ENCODE measurements around a stretch of chr3.

- PRO-cap = no peak
Measured at GRCh38 chr3:188166302-188166739, 12.4 kb downstream of the LPP start.

GRCh38 chr3:188222458-188223517, 68.8 kb downstream of the LPP start:
- PRO-cap = no peak

DNA sequence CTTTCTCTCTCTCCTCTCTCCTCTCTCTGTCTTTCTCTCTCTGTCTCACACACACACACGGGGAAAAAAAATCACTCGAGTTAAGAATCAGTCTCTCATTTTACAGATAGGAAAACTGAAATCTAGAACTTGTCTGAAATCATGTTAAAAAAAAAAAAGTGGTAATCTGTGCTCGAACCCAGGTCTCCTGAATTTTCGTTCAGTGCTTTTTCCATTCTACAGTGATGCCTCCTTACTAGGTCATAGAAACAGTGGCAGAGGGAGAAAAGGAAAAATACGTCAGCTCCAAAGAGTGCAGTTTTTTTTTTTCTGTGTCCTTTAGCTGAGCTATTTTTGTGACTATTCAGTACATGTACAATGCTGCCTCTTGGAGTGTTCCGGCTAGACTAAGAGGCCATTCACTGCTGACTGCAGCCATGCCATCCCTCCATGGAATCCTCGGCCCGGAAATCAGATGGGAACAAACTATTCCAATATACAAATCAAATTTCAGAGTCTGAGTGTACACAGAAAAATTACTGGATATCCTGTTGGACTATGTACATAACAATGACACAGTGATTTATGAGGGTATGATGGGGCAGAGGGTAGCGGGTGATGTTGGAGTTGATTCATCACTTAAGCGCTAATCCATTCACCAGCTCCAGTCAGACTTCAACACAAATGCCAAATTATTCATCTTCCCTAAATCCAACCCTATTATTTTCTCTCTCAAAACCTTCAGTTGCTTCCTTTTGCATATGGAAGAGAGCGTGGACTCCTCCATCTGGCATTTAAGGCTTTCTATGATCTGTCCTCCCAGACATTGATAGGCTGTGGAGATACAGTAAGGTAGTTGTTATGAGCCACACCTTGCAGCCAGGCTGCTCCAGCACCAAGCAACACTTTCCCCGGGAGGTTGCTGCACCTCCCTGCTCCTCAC, 109.0 kb downstream of the LPP start:
- PRO-cap = no peak

DNA sequence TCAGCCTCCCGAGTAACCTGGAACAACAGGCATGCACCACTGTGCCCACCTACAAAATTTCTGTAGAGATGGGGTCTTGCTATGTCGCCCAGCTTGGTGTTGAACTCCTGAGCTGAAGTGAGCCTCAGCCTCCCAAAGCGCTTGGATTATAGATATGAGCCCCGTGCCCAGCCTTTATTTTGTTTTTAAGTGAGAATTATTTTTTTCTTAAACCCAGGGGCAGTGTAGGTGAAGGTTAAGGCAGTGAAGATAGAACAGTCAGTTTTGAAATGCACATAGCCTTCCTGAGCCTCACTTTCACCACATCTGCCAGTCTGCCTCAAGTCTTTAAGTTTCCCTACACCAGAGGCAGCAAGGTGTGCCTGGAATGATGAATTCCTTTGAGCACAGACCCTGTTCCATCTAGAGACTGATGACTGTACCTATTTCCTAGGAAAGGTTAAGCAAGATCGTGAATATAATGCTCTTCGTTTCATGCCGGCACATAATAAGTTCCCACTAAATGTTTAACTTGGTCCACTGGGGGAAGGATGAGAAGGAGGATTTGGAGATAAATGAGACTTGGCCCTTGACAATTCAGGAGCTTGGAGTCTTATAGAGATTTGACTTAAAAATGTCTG, 141.8 kb downstream of the LPP start:
- PRO-cap = no peak

DNA sequence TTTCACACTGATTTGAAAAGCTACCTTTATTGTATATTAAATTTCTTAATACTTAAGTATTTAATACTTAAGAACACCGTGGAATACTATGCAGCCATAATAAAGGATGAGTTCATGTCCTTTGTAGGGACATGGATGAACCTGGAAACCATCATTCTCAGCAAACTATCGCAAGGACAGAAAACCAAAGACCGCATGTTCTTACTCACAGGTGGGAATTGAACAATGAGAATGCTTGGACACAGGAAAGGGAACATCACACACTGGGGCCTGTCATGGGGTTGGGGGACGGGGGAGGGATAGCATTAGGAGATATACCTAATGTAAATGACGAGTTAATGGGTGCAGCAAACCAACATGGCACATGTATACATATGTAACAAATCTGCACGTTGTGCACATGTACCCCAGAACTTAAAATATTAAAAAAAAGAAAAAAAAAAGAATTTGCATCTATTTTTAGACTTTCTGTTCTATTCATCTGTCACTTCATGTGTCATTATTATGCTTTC, 158.8 kb downstream of the LPP start:
- PRO-cap = no peak

GRCh38 chr3:188339346-188340132, 185.6 kb downstream of the LPP start:
- PRO-cap = no peak

GRCh38 chr3:188568750-188569220, 414.8 kb downstream of the LPP start:
- PRO-cap = no peak

DNA sequence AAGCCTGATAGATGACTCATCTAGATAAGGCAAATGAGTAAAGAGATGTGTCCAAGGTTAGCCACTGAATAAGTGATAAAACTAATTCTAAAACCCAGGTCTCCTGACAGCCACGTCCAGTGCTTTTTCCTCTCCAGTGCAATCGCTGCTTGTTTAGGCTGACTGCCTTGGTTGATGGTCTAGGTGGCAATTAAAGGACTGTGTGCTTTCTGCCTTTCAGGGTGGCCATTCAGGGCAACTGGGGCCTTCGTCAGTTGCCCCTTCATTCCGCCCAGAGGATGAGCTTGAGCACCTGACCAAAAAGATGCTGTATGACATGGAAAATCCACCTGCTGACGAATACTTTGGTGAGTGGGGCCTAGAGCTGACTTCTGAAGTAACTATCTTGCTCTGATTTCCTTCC, 463.7 kb upstream of the TPRG1 start:
- PRO-cap = no peak

- PRO-cap = no peak
Measured at GRCh38 chr3:188723362-188723759, 448.4 kb upstream of the TPRG1 start.

DNA sequence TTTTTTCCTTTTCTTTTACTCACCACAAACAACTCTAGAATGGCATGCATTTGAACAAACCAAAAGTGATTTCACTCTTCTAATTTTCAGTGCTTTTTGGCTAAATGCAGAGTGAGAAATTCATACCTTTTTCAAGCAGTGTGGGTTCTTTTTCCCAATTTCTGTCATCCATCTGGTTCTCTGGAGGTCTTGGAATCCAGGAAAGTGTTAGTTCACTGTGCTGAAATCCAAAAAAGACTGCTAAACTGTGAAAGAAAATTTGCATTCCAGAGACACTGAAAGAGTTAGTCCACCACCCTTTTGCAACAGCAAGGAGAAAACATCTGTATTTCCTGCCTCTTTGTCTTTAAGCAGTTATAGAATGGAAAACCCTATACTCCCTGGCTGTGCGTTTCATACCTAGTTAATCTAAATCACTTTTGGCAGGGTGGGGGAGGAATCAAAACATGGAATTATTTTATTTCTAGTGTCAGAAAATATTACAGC, 317.9 kb upstream of the TPRG1 start:
- PRO-cap = no peak

DNA sequence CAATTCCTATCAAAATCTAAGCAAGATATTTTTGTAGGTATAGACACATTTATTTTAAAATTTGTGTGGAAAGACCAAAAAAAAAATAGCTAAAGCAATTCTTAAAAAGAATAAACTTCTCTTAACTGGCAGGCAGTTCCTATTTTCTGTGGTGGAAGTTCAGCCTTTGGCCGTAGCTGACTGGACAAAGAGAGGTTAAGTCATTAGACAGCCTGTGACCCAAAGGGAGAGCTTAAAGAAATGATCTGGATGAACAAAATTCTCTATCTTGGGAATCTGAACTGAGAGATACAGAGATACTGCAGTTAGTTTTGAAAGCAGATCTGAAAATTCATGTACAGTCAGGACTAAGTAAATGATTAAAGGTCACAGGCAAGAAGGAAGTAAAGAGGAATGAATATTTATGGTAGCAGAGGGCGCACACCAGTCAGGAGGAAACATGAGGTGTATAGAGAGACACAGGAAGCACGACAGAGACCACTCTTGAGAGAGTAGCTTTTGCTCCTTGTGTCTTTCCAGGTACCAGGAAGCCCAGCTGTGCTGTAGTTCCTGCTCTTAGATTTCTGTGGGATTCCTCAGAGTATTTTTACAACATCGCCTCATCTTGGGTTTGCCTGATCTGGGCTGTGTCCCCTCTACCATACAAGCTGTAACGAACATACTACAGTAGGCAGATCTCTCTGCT, 57.6 kb downstream of the TPRG1 start:
- PRO-cap = no peak

GRCh38 chr3:189269379-189269860, 97.6 kb downstream of the TPRG1 start:
- PRO-cap = no peak

DNA sequence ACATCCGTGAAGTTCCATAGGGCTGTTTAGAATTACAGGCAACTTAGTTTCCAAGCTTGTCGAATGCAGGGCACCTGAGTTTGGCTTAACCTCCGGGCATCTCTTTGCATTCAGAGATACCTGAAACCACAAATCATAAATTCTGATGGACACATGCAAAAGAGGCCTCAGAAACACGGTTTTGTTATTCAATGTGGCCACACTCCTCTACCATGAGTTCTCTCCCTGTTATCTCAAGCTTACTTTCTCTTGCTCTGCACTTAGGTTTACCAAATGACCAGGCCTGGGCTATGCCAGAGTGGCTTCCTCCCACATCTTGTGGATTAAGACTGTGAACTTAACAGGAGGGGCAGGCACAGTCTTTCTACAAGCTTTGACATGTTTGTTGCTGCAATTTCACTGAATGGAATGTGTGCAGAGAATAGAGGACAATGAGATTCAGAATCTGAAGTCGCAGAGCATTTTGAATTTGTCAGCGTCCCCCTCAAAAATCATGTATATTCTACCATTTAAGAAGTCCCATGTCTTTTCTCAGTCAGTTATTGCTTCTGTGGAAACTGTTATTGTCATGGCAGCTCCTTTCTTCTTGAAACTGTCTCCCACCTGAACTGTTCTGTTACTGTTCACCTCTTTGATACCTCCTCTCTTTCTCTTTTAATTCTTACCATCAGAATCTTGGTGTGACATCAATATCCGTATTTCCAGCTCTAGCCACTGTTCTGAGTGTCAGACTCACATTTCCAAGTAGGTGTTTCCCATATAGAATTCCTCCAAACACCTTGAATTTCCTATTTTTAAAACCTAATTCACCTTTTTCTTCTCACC, 137.9 kb downstream of the TPRG1 start:
- PRO-cap = no peak

DNA sequence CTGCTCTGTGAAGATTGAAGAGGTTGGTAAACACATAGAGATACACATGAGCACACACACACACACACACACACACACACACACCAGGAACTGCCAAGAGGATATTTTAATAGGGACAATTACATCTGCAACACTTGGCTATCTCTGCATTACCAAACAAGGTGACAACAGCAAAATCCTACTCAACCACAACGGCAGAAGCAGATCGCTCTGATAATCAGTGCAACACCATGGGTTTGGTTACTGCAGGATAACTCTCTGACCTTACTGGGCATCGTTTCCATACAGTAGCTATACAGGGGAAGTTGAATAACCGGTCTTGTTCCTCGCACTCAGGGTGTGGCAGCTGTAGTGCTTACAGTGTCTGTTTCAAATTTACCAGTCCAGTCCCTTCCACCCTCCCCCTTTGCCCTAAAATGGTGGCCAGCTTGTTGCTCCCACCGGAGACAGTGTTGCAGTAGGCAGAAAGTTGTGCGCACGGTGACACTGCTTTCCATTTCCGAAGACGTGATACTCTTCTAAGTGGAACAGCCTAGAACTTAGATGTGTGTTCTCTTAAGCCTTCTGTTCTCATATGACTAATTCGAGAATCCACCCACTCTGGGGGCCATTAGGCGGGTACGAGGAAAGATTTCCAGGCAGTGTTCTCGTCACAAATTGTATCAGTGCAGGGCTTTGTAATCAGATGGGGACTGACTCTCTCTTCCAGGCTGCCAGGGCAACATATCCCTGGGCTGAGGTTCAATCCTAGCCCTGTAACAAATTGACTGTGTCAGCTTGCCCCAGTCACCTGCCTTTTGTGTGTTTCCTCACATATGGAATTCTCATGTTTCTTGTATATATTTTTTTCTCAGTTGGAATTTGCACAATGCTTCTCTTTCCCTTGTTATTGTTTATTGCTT, 176.1 kb downstream of the P3H2 start:
- PRO-cap = no peak

DNA sequence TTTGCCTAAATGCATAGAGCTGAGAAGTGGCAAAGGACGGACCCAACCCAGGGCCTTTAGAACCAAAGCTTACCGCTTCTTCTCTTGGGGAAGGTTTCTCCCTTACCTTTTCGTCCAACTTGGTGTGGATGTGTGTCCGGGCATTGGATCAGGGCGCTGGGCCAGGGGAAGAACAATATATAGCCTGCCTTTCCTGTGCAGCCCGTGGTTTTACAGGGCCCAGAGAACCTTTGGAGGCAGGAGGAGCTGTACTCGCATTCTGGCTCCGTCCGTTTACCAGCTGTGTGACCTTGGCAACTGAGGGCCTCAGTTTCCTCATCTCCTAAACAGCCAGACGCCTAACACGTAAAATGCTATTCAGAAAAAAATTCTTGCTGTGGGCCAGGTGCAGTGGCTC, 732 bp upstream of the P3H2 start:
- PRO-cap = no peak

DNA sequence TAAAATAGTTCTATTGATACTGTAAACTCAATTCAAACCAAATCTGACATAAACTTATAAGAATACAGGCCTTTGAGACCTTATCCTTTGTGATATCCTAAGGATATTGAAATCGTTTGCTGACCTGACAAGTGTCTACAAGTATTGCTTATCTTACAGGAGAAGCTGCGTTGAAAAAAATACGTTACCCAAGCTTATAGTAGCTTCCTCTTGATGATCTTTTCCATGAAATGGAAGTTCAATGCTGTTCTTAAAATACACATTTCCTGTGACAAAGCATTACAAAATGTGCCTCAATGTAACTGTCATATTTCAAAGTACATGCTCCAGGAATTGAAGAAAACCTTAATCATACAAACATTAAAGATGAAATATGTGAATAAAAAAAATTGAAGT, 104.8 kb downstream of the IL1RAP start:
- PRO-cap = no peak

GRCh38 chr3:192154990-192155606, 572.2 kb downstream of the FGF12 start:
- PRO-cap = no peak

DNA sequence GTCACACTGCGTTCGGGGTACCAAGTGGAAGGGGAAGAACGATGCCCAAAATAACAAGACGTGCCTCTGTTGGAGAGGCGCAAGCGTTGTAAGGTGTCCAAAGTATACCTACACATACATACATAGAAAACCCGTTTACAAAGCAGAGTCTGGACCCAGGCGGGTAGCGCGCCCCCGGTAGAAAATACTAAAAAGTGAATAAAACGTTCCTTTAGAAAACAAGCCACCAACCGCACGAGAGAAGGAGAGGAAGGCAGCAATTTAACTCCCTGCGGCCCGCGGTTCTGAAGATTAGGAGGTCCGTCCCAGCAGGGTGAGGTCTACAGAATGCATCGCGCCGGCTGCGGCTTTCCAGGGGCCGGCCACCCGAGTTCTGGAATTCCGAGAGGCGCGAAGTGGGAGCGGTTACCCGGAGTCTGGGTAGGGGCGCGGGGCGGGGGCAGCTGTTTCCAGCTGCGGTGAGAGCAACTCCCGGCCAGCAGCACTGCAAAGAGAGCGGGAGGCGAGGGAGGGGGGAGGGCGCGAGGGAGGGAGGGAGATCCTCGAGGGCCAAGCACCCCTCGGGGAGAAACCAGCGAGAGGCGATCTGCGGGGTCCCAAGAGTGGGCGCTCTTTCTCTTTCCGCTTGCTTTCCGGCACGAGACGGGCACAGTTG, 318.6 kb downstream of the FGF12 start:
- PRO-cap = unidirectional peak, plus-strand start at position 566 of the sequence

- PRO-cap = no peak
Measured at GRCh38 chr3:192515009-192516163, 212.0 kb downstream of the FGF12 start.

GRCh38 chr3:192571136-192571546, 156.2 kb downstream of the FGF12 start:
- PRO-cap = no peak

Measured in fallopian tube (tissue), 1 donor.